HEK293 (cell line): ENCODE measurements around the genes AP3B2 and WHAMM.

GRCh38 chr15:81274631-81275375, 49.1 kb downstream of the STARD5 start:
- PRO-cap = no peak
- RRBS, 2 experiments = no CpG with 5 or more reads among the region's 12 CpGs

- PRO-cap = no peak
- RRBS, 2 experiments = no CpG with 5 or more reads among the region's 4 CpGs
Measured at GRCh38 chr15:81286351-81287225, 37.4 kb downstream of the STARD5 start.

DNA sequence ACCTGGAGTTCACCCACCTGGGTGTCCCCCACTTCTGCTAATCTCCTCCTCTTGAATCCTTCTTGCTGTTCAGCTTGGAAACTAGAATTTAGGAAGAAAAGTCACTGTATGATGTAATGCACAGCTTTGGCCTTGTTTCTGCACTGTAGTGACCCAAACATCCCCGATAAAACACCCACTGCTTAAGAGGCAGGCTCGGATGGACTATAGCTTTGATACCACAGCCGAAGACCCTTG, 24.8 kb downstream of the STARD5 start:
- PRO-cap = no peak
- RRBS, 2 experiments = no CpG with 5 or more reads among the region's 3 CpGs

- PRO-cap = no peak
- RRBS, 2 experiments = no CpG with 5 or more reads among the region's 15 CpGs
Measured at GRCh38 chr15:81299818-81300701, 23.9 kb downstream of the STARD5 start.

- PRO-cap = no peak
- RRBS, 2 experiments = no CpG with 5 or more reads among the region's 7 CpGs
Measured at GRCh38 chr15:81302625-81303386, 21.1 kb downstream of the STARD5 start.

- PRO-cap = no peak
- RRBS, 2 experiments = no CpG with 5 or more reads among the region's 15 CpGs
Measured at GRCh38 chr15:82093597-82094137, 47.8 kb upstream of the MEX3B start.

DNA sequence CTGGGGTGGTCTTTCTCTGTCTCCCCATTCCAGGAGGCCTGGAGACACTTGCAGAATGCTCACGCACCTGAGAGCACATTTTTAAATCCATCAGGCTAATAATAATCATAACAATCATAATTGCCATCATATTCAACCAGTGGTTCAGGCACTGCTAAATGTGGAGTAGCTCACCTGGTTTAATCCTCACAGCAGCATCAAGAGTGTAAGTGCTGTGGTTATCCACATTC, 33.9 kb downstream of the SAXO2 start:
- PRO-cap = no peak
- RRBS, 2 experiments = no CpG with 5 or more reads among the region's 1 CpG

- PRO-cap = bidirectional peak, plus-strand start at chr15:82445519, minus-strand start at chr15:82445519; unidirectional peak, minus-strand start at chr15:82445740
- RRBS, 2 experiments = no CpG with 5 or more reads among the region's 81 CpGs
Measured at GRCh38 chr15:82445234-82446180, 15.9 kb downstream of the GOLGA6L9 start.

DNA sequence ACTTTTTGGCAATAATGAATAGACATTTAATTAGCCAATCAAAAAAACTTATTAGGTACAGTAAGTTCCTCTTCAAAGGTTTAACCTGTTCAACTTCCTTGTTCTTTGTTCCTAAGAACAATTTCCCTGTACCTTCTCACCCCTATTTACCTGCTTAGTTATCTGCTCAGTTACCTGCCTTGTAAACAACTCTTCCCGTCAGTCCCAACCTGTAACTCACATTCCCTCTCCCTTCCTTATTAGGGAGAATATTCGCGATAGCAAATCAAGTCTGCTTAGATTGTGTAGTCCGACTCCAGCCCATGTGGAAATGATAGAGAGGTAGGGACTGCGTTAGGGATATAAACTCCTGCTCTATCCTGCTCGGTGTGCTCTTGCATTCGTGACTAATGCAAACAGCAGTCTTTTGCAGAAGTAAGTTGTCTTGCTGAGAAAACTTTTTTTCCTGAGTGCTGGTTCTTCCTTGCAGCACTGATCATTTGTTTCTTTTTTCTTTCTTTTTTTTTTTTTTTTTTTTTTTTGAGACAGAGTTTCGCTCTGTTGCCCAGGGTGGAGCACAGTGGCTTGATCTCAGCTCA, 53.2 kb downstream of the RPS17 start:
- PRO-cap = no peak
- RRBS, 2 experiments = no CpG with 5 or more reads among the region's 8 CpGs

DNA sequence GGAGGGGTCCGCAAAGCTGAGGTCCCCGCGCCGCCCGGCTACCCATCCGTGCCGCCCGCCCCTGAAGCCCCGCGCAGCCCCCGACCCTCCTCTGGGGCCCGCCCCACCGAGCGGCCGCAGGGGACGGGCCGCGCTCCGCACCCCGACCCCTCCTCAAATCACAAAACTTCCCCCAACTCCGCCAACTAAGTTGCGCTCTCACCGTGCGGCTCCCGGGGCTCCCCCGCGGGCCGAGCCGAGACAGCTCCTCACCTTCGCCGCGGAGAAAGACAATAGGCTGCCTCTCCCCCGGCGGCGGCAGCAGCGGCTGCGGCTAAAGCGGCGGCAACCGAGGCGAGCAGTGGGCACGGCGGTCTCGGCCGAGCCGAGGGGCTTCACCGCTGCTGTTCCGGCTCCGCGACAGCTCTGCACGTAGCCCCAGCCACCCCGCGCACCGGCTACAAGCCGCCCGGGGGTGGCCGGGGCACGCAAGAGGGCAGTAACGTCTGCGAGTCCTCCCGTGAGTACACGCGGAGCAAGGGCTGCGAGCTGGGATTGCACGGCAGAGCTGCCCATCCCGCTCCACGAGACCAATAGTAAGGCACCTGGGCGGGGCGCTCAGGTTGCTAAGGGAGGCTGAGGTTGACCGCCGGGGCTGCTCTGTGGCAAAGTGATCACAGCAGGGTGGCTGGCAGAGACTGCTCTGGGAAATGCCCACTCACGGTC, 26.6 kb downstream of the RPS17 start:
- PRO-cap = unidirectional peak, minus-strand start at position 386 of the sequence
- RRBS, 2 experiments = no CpG with 5 or more reads among the region's 72 CpGs

GRCh38 chr15:82679827-82680457, 29.7 kb downstream of the AP3B2 start:
- PRO-cap = no peak
- RRBS, 2 experiments = 32 to 74% methylated on average over 14 of the region's 38 CpGs

DNA sequence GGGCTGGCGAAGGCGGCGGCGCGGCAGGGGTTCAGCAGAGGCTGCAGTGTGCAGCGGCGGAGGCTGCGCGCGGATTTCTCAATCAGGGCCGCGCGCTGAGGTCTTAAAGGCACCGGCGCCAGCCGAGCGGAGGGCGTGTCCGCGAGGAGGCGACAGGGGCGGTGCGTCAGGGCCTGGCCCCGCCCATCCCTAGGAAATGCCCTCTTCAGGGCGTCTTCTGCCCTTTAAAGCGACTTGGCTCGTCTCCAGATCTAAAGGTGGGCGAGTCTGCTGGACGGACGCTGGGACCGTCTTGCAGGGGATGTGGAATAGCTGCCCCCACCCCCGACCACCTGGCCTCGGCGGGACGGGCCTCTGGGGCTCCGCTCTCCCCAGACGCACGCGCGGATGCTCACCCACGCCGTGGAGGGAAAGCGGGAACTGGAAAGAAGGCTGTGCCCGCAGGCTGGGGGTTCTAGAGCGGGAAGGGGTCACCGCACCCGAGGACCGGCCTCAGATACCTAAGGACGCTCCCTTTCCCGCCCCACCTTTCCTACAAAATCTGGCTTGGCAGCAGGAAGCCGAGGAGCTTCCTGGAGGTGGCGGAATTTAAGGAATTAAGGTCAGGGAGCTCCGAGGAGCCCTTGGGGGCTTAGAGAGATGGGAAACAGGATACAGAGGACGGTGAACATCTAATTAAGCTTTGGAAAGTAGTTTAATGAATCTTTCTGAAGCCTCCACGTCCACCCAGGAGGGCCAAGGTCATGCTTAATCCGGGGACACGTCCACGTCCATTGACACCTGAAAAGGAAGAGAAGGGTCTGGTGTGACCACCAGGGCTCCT, at the start of gene AP3B2:
Gene AP3B2 (minus strand): TSS at position 80 of the 823 bp plus-strand sequence.
- PRO-cap = bidirectional peak, plus-strand start at position 254 of the sequence, minus-strand start at position 68 of the sequence
- RRBS, 2 experiments = no CpG with 5 or more reads among the region's 58 CpGs

GRCh38 chr15:82809485-82809762, at the start of gene WHAMM:
WHAMM (plus strand) TSS chr15:82809628.
- PRO-cap = bidirectional peak, plus-strand start at chr15:82809640, minus-strand start at chr15:82809416
- RRBS, 2 experiments = no CpG with 5 or more reads among the region's 20 CpGs

DNA sequence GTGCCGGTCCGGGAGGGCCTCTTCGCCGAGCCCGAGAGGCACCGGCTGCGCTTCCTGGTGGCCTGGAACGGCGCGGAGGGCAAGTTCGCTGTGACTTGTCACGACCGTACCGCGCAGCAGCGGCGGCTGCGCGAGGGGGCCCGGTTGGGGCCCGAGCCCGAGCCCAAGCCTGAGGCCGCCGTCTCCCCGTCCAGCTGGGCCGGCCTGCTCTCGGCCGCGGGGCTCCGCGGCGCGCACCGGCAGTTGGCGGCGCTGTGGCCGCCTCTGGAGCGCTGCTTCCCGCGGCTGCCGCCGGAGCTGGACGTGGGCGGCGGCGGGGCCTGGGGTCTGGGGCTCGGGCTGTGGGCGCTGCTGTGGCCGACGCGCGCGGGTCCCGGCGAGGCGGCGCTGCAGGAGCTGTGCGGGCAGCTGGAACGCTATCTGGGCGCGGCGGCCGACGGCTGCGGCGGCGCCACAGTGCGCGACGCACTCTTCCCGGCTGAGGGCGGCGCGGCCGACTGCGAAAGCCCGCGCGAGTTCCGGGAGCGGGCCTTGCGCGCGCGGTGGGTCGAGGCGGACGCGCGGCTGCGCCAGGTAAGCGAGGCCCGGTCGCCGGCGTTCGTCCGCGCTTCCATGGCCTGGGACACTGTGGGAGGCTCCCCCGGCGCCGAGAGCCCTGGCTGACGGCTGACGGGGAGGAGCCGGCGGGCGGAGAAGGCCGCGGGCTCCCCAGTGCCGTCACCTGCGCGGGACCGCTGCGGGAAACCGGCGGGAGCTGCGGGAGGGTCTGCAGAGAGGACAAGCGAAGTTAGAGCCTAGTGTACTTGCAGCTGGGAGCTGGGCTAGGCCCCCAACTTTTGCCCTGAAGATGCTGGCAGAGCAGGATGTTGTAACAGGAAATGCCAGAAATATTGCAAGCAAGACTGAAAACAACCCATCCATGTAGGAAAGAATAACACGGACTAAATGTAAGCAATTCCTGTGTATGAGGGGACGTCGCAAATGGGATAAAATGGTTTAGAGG, 636 bp downstream of the WHAMM start:
- PRO-cap = bidirectional peak, plus-strand start at position 419 of the sequence, minus-strand start at position 218 of the sequence; bidirectional peak, plus-strand start at position 523 of the sequence, minus-strand start at position 627 of the sequence
- RRBS, 2 experiments = under 1 to 1% methylated on average over 78 of the region's 121 CpGs

DNA sequence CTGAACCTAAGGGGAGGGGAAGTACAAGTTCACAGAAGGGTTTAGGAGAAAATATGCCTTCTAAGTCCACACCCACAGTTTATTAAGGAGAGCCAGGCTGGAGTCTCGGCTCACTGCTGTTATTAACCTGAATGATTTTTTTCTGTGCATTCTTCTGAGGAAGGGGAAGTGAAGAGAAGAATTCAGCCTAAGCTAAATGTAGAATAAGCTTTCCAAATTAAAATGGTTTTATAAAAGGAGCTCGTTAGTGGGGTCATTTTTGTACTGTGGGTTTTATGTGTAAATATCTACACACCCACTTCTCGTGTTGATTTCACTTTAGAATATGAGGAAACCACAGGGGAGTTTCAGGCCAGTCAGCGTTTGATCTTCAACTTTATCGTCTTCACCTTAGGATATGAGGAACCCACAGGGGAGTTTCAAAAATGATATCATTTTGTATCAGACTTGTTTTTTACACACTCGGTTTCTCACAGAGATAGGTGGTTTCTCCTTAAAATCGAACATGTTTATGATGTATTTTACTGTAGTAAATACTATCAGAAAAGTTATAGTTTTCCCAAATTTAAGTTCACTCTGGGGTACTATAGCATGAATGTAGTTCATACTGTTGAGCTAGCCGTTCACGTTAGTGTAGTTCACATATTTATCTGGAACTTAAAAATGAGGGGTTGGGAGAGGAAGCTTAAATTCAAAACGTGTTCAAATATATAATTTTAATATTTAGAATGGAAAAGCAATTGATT, 1.7 kb downstream of the WHAMM start:
- PRO-cap = no peak
- RRBS, 2 experiments = no CpG with 5 or more reads among the region's 10 CpGs

- PRO-cap = no peak
Measured at GRCh38 chr15:82815134-82815333, 5.6 kb downstream of the WHAMM start.

DNA sequence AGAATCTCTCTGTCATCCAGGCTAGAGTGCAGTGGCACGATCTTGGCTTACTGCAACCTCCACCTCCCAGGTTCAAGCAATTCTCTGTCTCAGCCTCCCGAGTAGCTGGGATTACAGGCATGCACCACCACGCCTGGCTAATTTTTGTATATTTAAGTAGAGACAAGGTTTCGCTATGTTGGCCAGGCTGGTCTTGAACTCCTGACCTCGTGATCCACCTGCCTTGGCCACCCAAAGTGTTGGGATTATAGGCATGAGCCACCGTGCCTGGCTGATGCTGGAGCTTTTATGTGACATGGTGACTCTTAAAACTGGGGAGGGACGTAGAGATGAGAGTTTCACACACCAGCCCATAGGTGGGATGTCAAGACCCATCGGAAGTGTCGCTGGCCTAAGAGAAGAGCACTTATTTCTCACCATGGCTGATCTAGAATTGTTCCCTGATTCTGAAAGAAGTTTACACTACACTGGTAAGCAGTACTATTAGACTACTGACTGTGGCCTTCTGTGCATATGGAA, 24.7 kb downstream of the WHAMM start:
- PRO-cap = no peak
- RRBS, 2 experiments = no CpG with 5 or more reads among the region's 9 CpGs

- PRO-cap = no peak
- RRBS, 2 experiments = no CpG with 5 or more reads among the region's 7 CpGs
Measured at GRCh38 chr15:82935072-82935714, 17.3 kb downstream of the HOMER2 start.

GRCh38 chr15:82935715-82936699, 16.5 kb downstream of the HOMER2 start:
- PRO-cap = no peak
- RRBS, 2 experiments = no CpG with 5 or more reads among the region's 12 CpGs

- PRO-cap = no peak
- RRBS, 2 experiments = no CpG with 5 or more reads among the region's 5 CpGs
Measured at GRCh38 chr15:82944861-82945259, 7.7 kb downstream of the HOMER2 start.